Cardiac fibroblast (primary cell): ENCODE measurements around the genes FXYD6 and IL10RA.

DNA sequence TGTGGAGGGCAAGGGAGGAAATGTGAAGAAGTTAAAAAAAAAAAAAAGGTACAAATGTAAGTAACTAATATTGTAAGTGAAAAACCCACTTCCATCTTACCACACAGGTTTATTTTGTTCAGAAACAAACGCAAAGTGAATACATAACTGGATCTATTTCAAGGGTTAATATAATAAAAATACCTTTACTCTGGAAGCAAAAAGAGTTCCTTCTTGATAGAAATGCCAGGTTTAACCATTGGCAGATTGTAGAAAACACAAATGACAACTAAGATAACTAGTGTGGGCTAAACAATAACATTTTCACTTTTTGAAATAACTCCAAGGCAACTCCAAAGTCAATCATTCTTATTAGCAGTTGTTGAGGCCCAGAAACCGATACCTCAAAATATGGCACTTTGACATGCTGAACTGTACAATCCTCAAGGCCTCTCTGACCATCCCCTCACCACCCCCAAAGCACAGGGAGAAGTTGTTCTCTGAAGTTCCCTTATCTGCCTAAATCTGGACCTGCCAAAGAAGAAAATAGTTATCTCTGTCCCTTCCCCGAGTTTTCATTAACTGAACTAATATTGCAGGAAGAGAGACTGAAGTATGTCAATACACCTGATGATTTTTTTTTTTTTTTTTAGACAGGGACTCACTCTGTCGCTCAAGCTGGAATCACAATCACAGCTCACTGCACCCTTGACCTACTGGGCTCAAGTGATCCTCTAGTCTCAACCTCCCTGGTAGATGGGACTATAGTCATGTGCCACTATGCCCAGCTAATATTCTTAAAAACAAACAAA, 75.2 kb downstream of the SIK3 start:
- RRBS: no CpG with 5 or more reads among the region's 4 CpGs

- RRBS: no CpG with 5 or more reads among the region's 6 CpGs
These were observed 62.4 kb downstream of the SIK3 start for GRCh38 chr11:117035884-117036214.

DNA sequence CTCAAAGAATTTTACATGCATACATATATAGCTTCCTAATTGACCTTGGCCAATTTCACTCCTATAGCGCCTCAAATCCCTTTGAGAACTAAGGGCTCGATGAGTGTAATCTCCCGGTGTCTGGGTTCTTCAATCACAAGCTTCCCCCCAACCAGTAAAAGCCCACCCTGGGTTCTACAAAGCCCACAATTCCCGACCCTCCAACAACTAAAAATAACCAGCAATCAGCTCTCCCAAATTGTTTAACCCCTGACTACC, 1.2 kb downstream of the SIK3 start:
- RRBS: no CpG with 5 or more reads among the region's 4 CpGs

GRCh38 chr11:117185585-117186386, 7.2 kb downstream of the SIDT2 start:
- RRBS: no CpG with 5 or more reads among the region's 8 CpGs

DNA sequence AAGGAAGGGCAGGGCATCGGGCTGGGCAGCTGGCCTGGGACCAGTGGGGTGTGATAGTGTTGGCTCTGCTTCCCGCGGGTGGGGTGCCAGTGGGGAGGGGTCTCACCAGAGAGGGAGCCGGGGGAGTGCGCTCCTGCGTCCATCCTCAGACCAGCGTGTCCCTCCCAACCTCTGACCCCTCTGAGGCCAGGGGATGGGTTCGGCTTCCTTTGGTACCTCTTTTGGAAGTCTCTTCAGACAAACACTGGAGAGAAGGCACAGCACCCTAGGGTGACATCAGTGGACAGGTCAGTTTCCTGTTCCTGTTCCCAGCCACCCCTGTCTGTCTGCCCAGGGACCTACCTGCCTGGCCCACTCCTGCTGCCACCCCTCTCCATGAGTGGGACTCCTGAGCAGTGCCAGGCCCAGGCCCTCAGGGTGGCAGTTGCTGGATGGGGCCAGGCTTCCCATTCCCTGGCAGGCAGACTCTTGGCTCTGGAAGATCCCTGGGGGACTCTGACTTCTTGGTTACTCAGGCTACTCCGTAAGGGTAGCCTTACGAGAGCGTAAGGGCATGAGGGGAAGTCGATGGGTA, 2.6 kb downstream of the TAGLN start:
- RRBS: no CpG with 5 or more reads among the region's 12 CpGs

DNA sequence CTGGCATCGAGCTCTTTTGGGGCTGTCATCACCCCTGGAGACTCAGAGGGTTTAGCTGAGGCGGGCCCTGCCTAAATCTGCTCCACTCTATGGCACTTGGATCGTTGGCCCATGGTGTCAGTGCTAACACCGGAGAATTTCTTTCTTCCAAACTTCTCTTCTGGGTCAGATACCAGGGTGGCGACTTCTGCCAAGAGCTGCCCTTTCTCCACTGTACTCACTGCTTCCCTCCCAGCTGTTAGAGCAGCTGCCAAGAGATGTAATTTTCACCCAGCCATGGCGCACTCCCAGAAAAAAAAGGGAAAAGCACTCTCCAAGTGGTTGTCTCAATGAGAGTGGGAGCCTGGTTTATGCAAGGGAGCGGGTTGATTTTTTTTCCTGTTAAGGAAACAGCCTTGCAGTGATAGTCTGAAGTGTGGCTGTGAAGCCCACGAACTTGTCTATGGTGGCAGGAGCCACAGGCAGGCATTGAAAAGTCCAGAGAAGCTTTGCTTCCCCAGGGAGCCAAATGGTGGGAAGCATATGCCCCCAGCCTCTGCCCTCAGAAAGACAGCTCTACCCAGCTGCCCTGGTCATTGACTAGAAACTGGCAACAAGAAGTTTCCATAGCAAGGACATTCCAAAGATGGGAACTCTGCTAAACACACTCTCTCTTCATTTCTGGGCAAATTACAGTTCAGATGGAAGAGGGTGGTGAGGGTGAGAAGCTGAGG, 10.7 kb downstream of the PCSK7 start:
- RRBS: no CpG with 5 or more reads among the region's 8 CpGs

DNA sequence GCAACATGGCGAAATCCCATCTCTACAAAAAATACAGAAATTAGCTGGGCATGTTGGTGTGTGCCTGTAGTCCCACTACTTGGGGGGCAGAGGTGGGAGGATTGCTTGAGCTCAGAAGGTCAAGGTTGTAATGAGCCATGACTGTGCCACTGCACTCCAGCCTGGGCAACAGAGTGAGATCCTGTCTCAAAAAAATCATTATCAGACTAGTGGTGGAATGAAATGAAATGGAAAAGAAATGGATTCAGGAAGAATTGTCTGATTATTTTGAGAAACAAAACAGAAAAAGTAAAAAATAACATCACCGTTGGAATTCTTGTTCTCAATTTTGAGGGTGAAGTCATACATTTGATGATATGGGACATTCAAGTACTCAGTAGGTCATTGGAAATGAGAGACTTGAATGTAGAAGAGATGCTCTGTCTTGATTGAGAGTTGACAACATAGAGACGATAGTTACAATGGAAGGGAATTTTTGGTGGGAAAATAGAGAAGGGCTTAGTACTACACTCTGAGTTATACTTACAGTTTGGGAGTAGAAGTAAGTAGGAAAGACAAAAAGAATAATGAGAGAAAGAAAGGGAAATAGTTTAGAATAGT, 24.8 kb downstream of the RNF214 start:
- RRBS: no CpG with 5 or more reads among the region's 3 CpGs

GRCh38 chr11:117289938-117290743, 25.9 kb downstream of the BACE1 start:
- RRBS: no CpG with 5 or more reads among the region's 10 CpGs

GRCh38 chr11:117684562-117685109, 112.4 kb downstream of the DSCAML1 start:
- RRBS: no CpG with 5 or more reads among the region's 5 CpGs

GRCh38 chr11:117795796-117796463, 1.1 kb downstream of the DSCAML1 start:
- RRBS: 8% methylated on average over 14 of the region's 46 CpGs

GRCh38 chr11:117823097-117823903, 1.2 kb downstream of the FXYD2 start:
- RRBS: 48% methylated on average over 13 of the region's 21 CpGs

GRCh38 chr11:117876292-117877099, at the start of gene FXYD6:
FXYD6 (minus strand) TSS chr11:117876658.
- RRBS: 2% methylated on average over 15 of the region's 63 CpGs

DNA sequence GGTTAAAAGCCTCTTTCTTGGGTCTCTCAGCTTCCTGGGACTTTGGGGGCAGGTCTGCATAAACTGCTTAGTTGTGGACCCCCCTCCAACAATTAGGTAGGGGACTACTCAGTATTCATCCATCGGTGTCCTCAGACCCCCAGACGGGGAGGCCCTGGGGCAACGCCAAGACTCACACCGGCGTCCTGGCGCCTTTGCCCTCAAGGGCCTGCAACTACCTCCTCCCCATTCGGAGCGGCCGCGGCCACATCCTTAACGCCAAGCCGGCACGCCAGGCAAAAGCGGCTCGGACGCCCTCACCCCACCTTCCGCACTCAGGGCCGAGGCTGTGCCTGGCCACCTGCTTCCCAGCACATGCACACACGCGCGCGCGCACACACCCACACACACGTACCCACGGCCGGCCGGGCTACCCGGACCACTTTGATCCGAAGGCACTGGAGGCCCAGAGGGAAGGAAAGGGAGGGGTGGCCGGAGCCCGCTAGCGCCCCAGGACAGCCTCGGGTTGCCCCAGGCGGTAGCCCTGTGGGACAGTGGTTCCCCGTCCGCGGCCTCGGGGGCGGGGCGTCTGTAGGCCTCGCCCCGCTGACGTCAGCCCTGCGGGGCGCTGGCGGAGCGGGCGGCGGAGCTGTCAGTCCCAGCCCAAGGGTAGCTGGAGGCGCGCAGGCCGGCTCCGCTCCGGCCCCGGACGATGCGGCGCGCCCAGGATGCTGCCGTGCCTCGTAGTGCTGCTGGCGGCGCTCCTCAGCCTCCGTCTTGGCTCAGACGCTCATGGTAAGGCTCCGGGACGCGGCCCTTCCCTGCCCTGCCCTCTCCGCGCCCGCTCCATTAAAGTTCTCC, at the start of gene IL10RA:
IL10RA (plus strand) TSS at position 634 of the 840 bp plus-strand sequence.
- RRBS: 4% methylated on average over 20 of the region's 71 CpGs

DNA sequence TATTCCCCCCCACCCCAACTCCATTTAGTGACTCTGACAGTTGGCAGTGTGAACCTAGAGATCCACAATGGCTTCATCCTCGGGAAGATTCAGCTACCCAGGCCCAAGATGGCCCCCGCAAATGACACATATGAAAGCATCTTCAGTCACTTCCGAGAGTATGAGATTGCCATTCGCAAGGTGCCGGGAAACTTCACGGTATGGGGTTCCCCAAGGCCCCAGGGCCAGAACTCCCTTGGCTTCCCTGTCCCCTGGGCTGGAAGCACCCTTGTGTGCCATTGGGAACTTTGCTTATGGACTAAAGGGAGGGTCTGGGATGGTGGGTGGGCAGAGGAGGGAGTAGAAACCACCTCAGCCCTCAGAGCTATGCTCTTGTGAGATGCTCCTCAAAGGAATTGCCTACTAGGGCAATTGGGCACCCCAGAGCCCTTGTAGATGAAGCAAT, 7.0 kb downstream of the IL10RA start:
- RRBS: no CpG with 5 or more reads among the region's 6 CpGs

- RRBS: no CpG with 5 or more reads among the region's 5 CpGs
These were observed 13.7 kb downstream of the IL10RA start for GRCh38 chr11:117999614-118000482.

DNA sequence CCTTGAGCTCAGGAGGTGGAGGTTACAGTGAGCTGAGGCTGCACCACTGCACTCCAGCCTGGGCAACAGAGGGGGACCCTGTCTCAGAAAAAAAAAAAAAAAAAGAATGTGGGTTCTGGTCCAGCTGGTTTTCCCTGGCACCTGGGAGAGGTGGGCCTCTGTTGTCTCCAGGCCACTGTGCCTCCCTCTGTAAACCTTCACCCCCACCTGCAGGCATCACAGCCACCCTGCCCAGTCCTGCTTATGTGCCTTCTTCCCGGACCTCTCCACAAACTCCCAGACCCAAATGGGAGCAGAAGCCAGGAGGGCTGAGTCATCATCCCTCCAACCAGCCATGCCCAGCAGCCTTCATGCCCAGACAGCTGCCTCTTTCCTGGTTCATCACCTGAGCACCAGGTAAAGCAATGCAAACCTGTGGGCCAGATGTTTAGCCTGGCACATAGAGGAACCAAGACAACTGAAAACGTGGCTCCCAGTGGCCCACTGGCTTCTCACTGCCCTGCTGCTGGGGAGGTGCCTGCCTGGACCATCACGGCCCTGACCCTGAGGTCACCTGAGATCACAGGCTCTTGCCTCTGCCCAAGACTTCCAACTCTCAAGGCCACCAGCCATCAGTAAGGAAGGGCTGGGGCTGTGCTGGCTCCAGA, 2.1 kb upstream of the TMPRSS4 start:
- RRBS: no CpG with 5 or more reads among the region's 3 CpGs

- RRBS: no CpG with 5 or more reads among the region's 15 CpGs
These were observed 1.7 kb downstream of the TMPRSS4 start for GRCh38 chr11:118078183-118079365.

GRCh38 chr11:118084191-118084840, 2.4 kb downstream of the SMIM35 start:
- RRBS: no CpG with 5 or more reads among the region's 4 CpGs

- RRBS: no CpG with 5 or more reads among the region's 4 CpGs
These were observed 26.2 kb downstream of the SCN4B start for GRCh38 chr11:118126433-118126755.

- RRBS: 3% methylated on average over 10 of the region's 42 CpGs
These were observed 6.7 kb downstream of the SCN4B start for GRCh38 chr11:118145937-118146392.